Esophagus squamous epithelium (tissue), 4 donors: ENCODE measurements around the genes APBB2 and BEND4.

GRCh38 chr4:40270651-40271108 is 64.5 kb upstream of the CHRNA9 start:
- PRO-cap, result no peak
- RAMPAGE, long total RNA, 4 experiments, result no peak in any of the 4 experiments

GRCh38 chr4:40422341-40422938 is 87.3 kb downstream of the CHRNA9 start:
- PRO-cap, result no peak
- RAMPAGE, long total RNA, 4 experiments, result no peak in any of the 4 experiments

DNA sequence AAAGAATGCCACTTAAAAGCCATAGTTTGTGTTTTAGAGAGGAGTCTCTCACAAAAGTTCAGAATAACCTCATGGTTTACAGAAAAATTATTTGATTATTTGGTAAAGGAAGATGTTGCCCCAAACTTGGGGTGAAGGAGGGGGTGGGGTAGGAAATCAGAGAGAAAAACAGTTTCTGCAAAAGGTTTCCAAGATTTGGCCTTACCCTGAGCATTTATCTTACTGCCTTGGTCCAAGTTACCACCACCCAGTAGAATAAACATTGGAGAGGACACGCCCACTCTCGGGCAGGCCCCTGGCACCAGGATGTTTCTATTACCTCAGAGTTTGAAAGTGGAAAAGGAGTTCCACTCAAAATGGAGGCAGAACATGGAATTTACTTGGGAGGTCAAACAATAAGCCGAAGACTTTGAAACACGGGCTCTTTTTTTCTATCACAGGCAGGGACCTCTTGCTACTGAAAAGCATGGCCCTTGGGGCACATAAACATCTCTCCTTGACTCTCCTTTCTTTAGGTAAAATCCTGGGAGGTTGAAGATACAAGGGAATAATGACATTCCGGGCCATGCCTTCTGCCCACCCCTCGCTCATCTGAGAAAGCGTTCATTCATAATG is 113.8 kb downstream of the CHRNA9 start:
- PRO-cap, result bidirectional peak, plus-strand start at position 323 of the sequence, minus-strand start at position 224 of the sequence
- RAMPAGE, long total RNA, 4 experiments, result no peak in any of the 4 experiments

GRCh38 chr4:40462328-40462842 is 127.3 kb downstream of the CHRNA9 start:
- PRO-cap, result no peak
- RAMPAGE, long total RNA, 4 experiments, result no peak in any of the 4 experiments

DNA sequence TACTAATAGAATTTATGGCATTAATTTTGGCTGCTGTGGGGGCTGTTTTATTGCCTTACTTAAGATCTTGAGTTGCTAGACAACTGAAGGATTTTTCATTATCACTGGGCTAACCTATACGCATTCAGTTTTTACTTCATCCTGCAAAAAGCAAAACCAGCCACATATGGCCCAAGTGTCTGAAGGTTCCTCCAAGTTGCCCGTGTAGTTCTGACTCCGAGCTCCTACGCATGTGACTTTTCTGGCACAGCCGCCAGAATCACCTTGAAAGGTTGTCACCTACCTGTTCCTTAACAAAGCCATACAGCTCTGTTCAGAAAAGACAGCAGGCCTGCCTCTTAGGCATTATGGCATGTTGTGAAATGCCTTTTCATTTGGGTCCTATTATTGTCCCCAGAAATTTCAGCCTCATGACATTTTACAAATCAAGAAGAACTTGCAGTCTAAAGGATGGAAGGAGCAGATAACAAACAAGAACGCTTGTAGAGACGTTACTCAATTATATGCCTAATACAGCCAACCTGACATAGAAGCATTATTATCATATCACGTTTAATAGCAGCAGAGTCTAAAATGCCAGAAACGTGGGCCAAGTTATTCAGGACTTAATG is 118.6 kb downstream of the RBM47 start:
- PRO-cap, result no peak
- RAMPAGE, long total RNA, 4 experiments, result no peak in any of the 4 experiments

GRCh38 chr4:40554570-40555061 is 75.0 kb downstream of the RBM47 start:
- PRO-cap, result no peak
- RAMPAGE, long total RNA, 4 experiments, result no peak in any of the 4 experiments

DNA sequence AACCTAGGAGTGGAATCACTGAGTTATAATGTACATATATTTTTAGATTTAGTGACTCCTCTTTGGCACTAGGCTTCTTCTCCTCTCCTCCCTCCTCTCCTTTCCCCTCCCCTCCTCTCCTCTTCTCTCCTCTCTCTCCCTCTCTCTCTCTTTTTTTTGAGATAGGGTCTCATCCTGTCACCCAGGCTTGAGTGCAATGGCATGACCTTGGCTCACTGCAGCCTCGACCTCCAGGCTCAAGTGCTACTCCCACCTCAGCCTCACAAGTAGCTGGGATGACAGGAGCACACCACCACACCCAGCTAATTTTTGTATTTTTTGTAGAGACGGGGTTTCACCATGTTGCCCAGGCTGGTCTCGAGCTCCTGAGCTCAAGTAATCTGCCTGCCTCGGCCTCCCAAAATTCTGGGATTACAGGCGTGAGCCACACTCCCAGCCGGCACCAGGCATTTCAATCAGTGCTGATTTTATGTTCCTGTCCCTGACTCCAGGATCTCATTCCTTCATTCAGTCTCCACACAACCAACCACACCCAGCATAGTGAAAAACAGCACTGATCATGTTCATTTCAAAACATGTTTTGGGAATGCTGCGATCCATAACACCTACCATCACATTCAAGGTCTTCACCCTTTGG is 26.1 kb downstream of the RBM47 start:
- PRO-cap, result no peak
- RAMPAGE, long total RNA, 4 experiments, result no peak in any of the 4 experiments

GRCh38 chr4:40625185-40625704 is 4.4 kb downstream of the RBM47 start:
- PRO-cap, result no peak
- RAMPAGE, long total RNA, 4 experiments, result no peak in any of the 4 experiments

DNA sequence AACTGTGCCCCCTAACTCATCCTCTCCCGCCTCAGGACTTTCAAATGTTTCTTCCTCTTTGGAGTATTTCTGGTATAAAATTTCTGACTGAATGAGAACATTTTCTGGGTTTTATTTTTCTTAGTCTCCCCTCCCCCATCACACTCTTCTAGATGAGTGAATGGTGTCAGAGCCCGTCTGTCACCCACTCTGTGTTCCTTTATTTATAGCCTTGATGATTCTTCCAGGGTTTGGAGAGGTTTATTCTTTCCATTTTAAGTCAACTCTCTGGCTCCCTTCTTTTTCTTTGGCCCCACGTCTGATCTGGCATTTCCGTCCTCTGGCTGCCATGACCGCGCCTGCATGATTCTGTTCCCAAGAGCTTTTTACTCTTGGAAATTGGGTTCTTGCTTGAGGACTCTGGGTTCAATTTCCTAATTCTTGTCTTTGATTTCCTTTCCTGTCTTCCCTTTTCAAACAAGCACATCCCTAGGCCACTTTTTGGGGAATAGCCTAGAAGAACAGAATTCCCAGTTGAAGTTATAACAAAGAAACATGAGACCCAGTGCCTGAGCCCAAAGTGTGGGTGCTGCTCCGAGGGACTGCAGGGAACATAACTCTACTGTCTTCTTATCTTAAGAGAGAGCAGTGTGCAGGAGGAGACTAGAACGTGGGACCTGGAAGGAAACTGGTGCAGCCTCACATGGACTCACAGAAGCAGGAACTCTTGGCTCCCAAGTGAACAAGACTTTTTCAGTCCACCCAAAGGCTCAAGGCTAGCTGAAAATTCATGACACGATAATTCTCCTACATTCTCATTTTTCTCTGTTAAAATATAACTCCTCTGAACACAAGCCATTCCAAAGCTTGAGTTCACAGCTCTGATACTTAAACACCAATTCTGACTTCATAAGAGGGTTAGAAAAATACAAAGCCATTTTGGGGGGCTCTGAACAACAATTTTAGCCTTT is 129.1 kb downstream of the NSUN7 start:
- PRO-cap, result no peak
- RAMPAGE, long total RNA, 4 experiments, result no peak in any of the 4 experiments

GRCh38 chr4:40918407-40918875 is 168.7 kb downstream of the NSUN7 start:
- PRO-cap, result no peak
- RAMPAGE, long total RNA, 4 experiments, result no peak in any of the 4 experiments

GRCh38 chr4:41049783-41050091 is 164.6 kb downstream of the APBB2 start:
- PRO-cap, result no peak
- RAMPAGE, long total RNA, 4 experiments, result no peak in any of the 4 experiments

GRCh38 chr4:41213779-41214954 is at the start of gene APBB2:
Gene APBB2 (minus strand): TSS chr4:41214542.
- PRO-cap, result bidirectional peak, plus-strand start at chr4:41214742, minus-strand start at chr4:41214489
- RAMPAGE, long total RNA, 4 experiments, result start-site peak on the minus strand in 4 of 4 experiments, at chr4:41214455-41214548 at its widest, 25 to 519 reads per replicate

DNA sequence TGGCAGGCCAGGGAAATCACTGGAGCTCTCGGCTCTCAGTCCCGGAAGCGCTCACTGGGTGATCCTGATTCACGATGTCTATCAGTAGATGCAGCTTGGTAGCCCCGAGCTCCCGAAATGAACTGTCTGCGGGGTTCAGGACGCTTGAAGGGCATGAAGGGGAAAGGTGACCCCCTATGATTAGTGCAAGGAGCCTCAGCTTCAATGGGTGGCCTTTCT is 104.8 kb downstream of the UCHL1 start:
- PRO-cap, result unidirectional peak, plus-strand start at position 67 of the sequence
- RAMPAGE, long total RNA, 4 experiments, result no peak in any of the 4 experiments

DNA sequence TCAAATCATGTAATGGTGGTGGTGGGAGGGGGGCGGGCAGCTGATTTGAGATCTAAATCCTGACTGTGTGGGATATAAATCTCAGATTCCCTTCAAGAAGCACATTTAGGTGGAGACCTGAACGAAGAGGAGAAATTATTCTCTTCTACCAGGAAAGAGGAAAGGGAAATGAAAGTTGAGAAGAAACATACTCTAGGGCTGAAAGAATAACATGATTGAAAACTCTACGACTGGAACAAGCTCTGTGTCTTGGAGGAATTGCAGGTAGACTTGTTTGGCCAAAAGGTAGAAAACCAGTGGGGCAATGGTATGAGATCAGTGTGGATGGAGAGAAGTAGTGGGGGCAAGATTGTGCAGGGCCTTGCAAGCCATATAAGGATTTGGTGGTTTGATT is 30.1 kb upstream of the LIMCH1 start:
- PRO-cap, result no peak
- RAMPAGE, long total RNA, 4 experiments, result no peak in any of the 4 experiments

- PRO-cap, result no peak
- RAMPAGE, long total RNA, 4 experiments, result no peak in any of the 4 experiments
Measured at GRCh38 chr4:41535782-41536594, 2.0 kb upstream of the LIMCH1 start.

DNA sequence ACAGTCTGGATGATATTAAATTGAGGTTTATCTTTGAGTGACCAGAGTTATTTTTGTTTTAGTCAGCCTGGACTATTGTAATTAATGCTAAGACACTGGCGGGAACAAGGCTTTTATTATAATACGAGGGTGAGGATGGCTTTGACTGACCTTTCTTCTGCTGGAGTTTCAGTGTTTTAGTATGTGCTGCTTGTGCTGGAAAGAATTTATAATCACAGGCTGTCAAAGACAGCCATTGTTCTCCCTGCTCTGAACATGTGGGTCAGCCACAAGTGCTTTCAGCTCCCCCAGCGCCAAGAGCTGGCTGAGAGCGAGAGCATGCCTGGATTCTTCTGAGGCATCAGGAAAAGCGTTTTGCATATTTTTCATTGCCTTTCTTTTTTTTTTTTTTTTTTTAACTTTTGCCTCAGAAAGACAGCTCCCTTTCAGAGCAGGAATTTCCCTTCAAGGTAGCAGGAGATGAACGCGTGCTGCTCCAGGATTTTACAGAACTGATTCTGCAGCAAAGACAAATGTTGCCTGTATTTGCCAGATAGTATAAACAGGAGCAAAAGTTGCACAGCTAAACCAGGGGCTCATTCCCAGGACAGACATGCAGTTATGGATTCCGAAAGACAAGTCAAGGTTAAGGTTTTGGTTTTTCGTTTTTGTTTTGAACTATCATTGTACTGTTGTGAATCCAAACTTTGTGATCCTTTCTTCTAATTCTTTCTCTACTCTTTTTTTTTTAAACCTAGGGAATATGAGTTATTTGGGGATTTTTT is 74.7 kb downstream of the LIMCH1 start:
- PRO-cap, result no peak
- RAMPAGE, long total RNA, 4 experiments, result no peak in any of the 4 experiments

DNA sequence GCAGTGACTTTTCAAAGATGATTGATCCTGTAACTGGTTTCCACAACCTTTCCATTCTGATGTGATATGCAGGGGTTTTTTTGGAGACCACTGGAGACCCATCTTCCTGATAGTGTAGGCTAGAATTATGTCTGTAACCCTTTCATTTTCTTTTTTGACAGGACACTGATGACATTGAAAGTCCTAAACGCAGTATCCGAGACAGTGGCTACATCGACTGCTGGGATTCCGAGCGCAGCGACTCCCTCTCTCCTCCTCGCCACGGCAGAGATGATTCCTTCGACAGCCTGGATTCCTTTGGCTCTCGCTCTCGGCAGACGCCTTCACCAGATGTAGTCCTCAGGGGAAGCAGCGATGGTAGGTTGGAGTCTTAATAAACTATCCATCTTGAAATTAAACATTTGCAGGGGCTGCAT is 75.4 kb downstream of the LIMCH1 start:
- PRO-cap, result no peak
- RAMPAGE, long total RNA, 4 experiments, result no peak in any of the 4 experiments

DNA sequence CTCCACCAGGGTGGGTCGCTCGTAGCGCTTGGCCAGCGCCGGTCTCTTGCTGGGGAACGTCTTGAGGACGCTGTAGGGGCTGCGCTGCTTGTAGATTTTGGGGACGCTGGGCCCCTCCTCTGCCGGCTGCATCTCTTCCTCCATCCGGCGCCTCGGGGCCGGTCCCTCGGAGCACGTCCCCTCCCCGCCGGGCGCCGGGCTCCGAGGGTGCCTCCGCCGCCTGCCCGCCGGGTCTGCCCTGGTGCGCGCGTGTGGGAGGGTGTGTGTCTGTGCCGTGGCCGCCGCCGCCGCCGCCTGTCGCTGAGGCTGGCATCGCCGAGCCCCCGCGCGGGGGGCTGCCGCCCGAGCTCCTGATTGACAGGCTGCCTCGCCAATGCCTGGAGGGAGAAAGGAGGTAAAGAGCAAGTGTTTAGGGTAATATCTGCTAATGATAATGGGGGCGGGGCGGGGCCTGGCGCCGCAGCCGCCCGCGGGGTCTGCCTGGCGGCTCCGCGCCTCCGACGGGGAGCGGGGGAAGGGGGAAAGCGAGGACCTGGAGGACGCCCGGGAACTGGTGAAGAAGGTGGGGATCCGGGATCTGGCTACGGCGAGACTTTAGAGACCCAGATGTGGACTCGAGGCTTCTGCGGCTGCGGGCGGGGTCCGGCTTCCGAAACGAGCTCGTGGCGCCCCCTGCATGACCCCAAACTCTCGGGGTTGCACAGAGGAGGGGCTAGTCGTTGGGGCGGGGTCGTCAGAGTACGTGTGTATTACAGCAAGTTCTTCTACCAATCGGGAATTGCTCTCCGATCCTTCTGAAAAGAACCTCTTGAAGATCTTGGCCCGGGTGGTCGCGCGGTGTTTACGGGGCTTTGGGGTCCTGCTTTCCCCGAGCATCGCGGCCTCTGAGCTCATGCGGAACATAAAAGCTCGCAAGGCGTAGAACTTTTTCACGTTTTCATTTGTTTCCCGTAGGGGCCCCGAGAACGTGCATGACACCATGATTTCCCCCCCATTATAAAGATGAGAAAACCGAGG is at the start of gene BEND4:
BEND4 (minus strand) TSS at position 656 of the 1,017 bp plus-strand sequence.
- PRO-cap, result no peak
- RAMPAGE, long total RNA, 4 experiments, result no peak in any of the 4 experiments

- PRO-cap, result no peak
- RAMPAGE, long total RNA, 4 experiments, result no peak in any of the 4 experiments
Measured at GRCh38 chr4:42628742-42629055, 28.2 kb downstream of the ATP8A1 start.

- PRO-cap, result no peak
- RAMPAGE, long total RNA, 4 experiments, result no peak in any of the 4 experiments
Measured at GRCh38 chr4:43089749-43090124, 197.2 kb downstream of the GRXCR1 start.